Metastatic Lung Carcinoma in the Adrenal Gland (tissue), 1 donor: Measurements from ENCODE around the genes ISM2, SLIRP and CEP128.

GRCh38 chr14:76774389-76774963 lies 13.2 kb downstream of the VASH1 start:
- PRO-cap = no peak

DNA sequence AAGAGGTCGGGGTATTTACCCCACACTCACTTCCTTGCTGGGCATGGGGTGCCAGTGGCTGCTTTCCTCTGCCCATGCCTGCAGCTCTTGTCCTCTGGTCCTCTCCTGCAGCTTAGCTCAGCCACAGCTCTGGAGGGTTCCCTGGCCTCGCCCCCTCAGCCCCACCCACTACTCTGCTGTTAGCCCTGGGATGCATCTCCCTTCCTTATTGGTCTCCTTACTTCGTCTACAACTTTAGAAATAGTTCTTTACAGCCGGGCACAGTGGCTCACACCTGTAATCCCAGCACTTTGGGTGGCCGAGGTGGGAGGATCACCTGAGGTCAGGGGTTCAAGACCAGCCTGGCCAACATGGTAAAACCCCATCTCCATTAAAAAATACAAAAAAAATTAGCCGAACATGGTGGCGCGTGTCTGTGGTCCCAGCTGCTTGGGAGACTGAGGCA lies 79.9 kb downstream of the IRF2BPL start:
- PRO-cap = no peak

- PRO-cap = no peak
These were observed 72.6 kb downstream of the IRF2BPL start for GRCh38 chr14:76955806-76956326.

DNA sequence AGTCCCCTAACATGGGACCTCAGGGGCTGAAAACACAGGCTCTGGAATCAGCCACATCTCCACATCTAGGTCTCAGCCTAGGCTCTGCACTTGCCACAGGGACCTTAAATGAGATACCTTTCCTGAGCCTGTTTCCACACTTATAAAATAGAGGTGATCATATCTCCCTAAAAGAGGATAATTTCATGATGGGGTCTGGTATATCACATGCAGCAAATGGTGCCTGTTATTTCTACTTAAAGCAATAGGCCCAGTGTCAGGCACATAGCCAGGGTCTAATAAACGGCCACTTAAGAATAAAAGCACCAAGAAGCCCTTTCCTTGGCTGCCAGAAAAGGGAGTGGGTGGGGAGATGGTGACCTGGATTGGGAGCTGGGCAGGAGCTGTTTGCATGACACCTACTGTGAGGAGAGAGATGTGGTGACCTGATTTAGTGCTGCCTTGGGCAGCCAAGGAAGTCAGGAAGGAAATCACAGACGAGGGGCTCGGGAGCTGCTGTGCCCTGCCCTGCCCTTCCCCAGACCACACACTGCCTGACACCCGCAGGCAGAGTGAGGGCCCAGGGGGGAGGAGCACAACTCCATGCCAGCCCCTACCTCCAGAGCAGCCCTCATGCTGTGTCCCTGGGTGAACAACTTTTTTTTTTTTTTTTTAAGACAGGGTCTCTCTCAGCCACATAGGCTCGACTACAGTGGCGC lies 71.1 kb downstream of the IRF2BPL start:
- PRO-cap = no peak

GRCh38 chr14:77025724-77026625 lies 2.5 kb downstream of the IRF2BPL start:
- PRO-cap = unidirectional peak, plus-strand start at chr14:77025835

GRCh38 chr14:77031571-77032150 lies 3.2 kb upstream of the IRF2BPL start:
- PRO-cap = no peak

- PRO-cap = bidirectional peak, plus-strand start at chr14:77034166, minus-strand start at chr14:77034049
These were observed 5.7 kb upstream of the IRF2BPL start for GRCh38 chr14:77033741-77035006.

DNA sequence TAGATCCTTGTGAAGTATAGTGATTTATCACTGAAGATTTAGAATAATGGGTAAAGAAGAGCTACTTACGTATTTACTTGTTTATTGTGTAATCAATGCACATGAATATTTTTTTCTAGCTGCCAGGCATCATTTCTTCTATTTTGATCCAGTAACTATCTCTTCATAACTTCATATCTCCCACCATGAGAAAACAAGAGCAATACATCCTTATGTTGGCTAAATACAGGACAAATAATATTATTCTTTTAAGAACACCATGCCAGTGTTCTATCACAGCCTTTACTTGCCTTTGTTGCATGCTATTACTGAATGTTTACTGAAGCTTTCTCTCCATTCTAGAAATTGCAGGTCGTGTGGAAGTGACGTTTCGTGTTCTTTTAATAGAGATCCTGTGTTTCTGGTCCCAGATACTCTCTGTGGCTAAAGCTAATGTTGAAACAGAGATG lies 17.0 kb upstream of the CIPC start:
- PRO-cap = no peak

- PRO-cap = no peak
These were observed 11.7 kb upstream of the CIPC start for GRCh38 chr14:77086312-77086784.

- PRO-cap = no peak
These were observed 19.0 kb downstream of the ZDHHC22 start for GRCh38 chr14:77122591-77122959.

DNA sequence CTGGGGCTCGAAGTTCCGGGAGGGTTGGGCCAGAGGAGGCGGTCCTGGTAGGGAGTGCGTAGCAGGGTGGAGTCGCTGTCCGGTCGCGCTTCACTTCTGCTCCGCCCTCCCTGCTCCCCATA lies 373 bp downstream of the GSTZ1 start:
- PRO-cap = bidirectional peak, plus-strand start at position 59 of the sequence, minus-strand start outside the sequence

GRCh38 chr14:77321470-77321570 lies 484 bp downstream of the GSTZ1 start:
- PRO-cap = no peak

- PRO-cap = no peak
These were observed 3.4 kb downstream of the GSTZ1 start for GRCh38 chr14:77324172-77324773.

GRCh38 chr14:77498444-77499153 lies at the start of gene ISM2:
Gene ISM2 (minus strand): TSS chr14:77498816.
- PRO-cap = no peak

DNA sequence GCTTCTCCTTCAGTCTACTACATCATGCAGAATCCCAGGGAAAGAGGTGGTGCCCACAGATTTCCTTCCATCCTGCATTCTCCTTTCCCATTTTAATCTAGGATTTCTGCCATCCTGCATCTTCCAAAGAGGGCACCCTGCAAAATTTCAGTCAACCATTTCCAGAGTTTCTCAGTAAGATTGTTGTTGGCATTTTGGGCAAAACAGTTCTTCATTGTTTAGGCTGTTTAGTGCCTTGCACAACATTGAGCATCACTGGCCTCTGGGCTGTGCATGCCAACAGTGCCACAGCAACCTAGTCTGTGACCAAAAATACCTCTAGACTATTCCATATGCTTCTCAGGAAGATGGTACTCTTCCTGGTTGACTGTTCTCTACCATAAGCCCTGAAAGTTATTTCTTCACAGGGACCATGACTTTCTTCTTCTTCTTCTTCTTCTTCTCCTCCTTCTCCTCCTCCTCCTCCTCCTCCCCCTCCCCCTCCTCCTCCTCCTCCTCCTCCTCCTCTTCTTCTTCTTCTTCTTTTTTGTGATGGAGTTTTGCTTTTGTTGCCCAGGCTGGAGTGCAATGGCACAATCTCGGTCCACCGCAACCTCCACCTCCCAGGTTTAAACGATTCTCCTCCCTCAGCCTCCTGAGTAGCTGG lies 32.5 kb upstream of the ISM2 start:
- PRO-cap = no peak

- PRO-cap = no peak
These were observed 25.4 kb upstream of the SPTLC2 start for GRCh38 chr14:77641525-77642641.

- PRO-cap = bidirectional peak, plus-strand start at chr14:77708103, minus-strand start at chr14:77708016
These were observed at the start of gene SLIRP for GRCh38 chr14:77707547-77708666. Gene SLIRP (plus strand): TSS chr14:77708103.

- PRO-cap = no peak
These were observed 69.7 kb upstream of the NRXN3 start for GRCh38 chr14:78100449-78100886.

- PRO-cap = unidirectional peak, minus-strand start at chr14:80941725
These were observed at the start of gene CEP128 for GRCh38 chr14:80940819-80942157. Gene CEP128 (minus strand): TSS chr14:80941738.

DNA sequence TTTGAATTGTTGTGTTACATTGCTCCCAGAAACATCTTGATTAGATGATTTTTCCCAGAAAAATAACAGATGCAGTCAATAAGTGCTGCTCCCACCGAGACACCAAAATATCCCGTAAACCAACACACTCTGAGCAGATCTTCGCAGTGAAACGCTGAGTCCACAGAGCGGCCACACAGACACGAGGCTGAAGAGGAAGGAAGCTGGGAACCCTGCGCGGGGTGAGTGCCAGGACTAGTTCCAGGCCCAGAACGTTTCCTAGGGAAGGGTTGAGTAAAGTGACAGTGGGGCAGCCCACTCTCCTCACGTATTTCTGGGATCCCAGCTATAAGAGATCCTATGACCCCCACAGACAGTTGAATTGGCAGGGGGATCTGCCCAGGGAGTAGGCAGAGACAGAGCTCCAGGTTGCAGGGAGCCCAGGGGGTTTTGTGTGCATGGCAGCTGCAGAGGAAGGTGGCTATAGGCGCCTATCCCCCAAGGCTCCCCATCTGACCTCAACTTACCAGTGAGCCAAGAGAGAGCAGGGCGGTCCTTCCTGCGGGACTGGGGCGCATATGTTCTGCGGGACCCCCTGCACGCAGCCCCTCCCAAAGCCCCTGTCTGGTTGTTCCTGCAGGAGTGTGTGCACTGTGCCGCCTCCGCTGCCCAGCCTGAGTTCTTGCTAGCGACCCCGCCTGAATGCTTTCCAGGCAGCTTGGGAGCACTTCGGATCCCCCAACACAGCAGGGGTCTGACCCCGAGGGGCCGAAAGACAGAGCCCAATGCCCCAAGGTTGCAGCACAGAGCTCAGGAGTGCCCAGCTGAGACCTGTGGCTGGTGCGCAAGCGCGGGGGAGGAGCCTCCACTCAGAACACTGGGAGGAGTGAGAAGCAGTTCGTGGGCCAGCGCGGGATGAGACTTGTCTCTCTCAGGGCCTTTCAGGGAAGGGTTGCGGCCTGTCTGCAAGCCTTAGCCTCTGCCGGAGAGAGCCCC lies 50.9 kb downstream of the GTF2A1 start:
- PRO-cap = bidirectional peak, plus-strand start at position 875 of the sequence, minus-strand start at position 805 of the sequence